Camera-type eye (tissue), 1 donor: ENCODE results near the genes SPATA6, TTC39A and GPX7.

GRCh38 chr1:47444635-47445173 lies 6.9 kb downstream of the FOXD2 start:
- RAMPAGE, long total RNA: no peak

DNA sequence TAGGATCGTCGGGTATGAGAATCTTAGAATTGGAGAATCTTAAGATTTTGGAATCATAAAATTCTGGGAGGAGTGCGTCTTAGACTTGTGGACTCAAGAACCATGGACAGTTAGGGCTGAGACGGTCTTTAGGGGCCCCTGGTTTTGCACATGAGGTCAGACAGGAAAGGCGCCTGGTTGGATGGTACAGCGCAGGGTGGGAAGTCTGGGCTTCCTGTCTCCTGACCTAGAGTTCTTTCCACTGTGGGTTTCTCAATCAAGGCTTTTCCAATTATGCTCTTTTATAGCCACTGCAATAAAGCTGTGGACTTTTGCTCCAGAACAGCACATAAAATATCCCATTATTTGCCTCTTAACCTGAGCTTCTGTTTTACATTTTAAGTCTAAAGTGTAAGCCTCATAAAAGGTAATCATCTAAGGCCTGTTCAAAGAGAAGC lies 270.2 kb downstream of the TRABD2B start:
- RAMPAGE, long total RNA: no peak

DNA sequence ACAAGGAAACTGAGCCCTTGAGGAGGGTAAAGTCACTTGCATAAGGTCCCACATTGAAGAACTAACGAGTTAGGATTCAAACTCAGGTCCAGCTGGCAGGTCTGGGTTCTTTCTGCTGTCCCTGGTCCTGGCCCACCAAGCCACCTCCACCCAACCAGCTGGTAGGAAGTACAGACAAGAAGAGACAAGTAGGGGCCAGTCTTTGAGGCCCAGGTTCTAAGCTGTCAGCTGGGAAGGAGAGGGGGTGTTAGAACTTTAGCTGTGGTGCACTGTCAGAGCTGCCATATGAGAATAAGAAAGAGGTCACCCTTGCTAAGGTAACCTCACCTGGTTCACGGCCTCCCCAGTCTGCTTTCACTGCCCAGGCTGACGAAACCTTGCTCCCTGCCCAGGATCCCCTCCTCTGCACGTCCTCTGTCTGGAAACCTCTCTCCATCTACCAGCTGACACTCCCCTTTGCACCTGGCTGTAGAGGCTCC lies 188.5 kb downstream of the TRABD2B start:
- RAMPAGE, long total RNA: no peak

DNA sequence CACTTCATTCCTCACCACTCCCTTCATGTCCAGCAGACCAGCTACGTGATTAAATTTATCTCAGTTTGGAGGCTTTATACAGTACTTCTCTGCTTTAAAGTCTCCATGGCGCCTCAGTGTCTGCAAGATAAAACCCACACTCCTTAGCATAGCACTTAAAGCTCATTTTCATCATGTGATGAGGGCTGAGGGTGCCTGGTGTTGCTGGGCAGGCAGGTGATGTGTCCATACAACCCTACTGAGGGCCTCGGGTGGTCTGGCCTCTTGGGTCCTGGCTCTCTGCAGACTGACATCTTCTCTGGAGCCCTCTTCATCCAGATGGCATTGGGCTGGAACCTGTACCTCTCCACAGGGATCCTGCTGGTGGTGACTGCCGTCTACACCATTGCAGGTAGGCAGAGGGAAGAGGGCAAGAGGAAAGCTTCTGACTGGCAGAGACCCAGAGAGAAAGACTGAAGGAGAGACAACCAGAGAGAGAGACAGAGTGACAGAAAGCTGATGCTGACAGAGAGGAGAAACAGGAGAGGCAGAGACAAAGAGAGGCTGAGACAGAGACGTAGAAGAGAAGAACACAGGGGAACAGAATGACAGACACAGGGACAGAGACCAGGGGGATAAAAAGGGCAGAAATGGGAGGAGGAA lies 7.9 kb downstream of the SLC5A9 start:
- RAMPAGE, long total RNA: no peak

DNA sequence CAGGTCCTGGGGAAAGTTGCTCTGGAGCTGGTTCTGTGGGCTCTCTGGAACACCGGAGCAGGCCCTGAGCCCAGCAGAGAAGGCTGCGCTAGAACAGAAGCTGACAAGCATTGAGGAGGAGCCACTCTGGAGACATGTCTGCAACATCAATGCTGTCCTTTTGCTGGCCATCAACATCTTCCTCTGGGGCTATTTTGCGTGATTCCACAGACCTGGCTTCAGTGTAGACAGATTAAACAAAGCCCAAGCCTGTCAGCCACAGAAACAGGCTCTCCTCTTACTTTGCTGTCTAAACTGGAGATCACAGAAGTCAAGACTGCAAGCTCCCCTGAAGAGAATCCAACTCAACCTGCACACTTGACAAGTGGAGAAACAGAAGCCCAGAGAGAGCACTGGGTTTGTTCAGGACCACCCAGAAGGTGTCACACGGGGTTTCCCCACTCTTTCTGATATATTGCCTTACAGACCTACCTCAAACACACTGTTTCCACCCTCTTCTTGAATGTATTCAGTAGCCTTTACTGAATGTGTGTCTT lies 24.9 kb downstream of the SLC5A9 start:
- RAMPAGE, long total RNA: no peak

GRCh38 chr1:48253187-48254087 lies 30.9 kb downstream of the SLC5A9 start:
- RAMPAGE, long total RNA: no peak

DNA sequence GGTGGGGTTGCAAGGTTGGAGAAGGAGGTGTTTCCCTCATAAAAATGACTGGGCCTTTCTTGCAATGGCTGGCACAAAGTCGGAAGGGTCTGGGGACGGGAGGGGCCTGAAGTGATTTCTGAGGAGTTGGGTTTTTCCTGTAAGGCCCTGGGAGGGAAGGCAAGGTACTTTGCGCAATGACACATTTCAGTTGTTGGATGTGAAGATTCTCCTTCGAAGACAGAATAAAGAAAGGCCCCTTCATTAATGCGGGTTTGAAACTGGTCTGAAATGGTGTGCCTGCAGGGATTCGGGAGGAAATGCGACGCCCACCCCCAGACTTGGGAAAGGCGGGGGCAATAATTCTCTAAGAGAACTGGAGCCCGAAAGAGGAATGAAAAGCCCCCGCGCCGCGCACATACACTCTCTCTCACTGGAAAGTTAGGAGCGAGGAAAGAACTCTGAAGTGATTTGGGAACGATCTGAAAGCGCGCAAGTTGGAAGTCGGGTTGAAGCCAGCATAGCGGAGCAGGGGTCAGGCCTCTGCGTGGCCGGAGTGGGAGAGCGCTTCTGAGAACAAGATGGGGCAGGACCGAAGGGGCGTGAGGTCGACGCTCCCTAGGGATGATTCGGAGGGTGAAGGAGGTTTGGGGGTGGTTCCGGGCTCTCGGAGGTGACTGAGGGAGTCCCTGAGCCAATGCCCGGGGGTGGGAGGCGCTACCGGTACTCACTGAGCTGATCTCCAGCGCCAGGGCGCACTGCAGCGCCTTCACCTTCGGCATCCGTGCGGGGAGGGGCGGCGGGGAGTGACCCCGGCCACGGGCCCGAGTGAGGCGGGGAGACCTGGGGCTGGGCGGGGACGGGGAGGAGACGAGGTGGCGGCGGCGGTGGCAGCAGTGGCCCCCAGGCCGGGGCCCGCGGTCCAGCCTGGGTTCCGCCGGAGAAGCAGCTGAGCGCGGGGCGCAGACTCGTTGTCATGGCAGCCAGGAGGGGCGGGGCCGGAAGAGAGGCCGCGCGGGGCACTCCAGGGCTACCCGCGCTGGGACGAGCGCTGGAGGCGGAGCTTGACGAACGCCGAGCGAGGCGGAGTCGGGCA lies at the start of gene SPATA6:
Gene SPATA6 (minus strand): TSS at position 957 of the 1,075 bp plus-strand sequence.
- RAMPAGE, long total RNA: no peak

DNA sequence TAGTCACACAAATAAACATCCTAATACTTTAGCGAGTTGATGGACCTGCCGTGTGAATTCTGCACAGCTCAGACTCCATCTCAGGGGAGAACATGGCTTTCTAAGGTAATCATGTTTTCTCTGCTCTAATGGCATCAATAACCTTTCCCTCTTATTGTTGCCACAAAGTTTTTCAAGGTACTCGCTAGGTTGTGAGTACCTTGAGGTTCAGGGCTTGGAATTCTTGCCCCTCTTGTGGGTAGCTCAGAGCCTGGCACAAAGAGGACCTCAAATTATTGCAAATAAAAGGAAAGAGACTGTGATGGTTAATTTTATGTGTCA lies 55.6 kb upstream of the BEND5 start:
- RAMPAGE, long total RNA: no peak

- RAMPAGE, long total RNA: no peak
These were observed 70.9 kb downstream of the ELAVL4 start for GRCh38 chr1:50179599-50179942.

- RAMPAGE, long total RNA: no peak
These were observed 5.3 kb downstream of the CDKN2C start for GRCh38 chr1:50975275-50975766.

DNA sequence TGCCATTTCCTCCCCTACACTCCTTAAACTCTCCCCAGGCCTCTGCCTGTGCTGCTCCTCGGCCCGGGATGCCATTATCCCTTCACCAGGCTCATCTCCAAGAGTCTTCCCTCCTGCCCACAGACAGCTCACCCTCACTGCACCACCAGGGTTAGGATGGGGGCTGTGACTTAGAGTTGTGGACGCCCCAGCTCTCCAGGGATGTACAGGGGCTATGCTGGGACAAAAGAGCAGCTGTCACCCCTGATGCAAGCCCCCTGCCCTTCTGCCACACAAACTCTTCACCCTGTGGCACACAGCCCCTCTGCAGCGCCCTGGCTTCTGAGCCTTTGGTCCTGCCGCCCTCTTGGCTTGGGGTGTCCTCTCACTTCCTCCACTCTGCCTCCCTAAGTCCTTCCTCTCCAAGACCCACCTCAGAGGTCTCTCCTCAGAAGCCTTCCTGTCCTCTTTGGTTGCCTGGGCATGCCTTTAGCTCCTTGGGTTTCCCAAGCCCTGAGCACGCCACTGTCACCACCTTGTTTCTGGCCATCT lies 31.9 kb downstream of the TTC39A start:
- RAMPAGE, long total RNA: no peak

GRCh38 chr1:51329963-51330893 lies at the start of gene TTC39A:
Gene TTC39A, minus strand, starts transcription at chr1:51330562.
- RAMPAGE, long total RNA: no peak

- RAMPAGE, long total RNA: no peak
These were observed 85.5 kb downstream of the EPS15 start for GRCh38 chr1:51433513-51434005.

GRCh38 chr1:51519662-51520192 lies 661 bp upstream of the EPS15 start:
- RAMPAGE, long total RNA: no peak

DNA sequence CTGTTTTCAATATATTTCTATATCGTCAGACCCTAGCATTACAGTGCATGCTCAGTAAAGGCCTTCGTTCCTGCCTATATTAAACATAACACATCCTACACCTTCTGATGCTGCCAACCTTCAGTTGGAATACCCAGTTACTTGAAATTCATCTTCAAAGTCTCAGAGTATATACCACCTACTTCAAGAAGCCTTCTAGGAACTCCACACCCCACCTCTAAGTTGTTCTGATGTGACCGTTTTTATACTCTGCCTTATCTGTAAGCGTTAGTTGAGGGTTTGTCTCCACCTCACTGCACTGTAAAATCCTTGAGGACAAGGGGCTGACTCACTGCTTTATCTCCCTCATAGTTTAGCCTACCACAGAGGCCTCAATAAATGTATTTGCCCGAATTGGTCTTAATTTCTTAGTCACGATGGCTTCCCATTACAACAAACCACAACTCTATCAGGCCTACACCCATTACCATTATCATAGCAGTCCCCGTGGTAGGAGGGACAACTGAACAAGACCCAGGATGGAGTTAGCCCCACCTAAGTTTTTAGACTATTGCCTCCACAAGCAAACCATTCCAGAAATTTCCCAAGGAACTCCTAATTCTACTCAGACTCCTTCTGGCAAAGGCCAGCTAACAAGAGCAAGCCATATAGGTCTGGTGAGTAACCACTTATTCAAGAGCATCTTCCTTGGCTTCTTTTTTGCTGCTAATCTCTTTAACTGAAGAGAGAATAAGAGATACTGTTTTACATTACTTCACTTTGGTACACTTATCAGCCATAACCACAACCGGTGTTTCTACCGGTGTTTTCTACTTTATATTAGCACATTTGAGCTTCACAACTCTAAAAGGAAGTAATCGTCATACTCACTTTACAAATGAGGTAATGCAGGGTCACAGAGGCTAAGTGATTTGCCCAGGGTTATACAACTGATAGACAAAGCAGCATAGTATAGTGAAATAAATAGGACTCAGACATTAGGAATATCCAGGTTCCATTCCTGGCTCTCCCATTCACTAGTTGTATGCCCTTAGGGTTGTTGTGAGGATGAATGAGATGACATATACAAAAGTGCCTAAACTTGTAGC lies 1.5 kb upstream of the EPS15 start:
- RAMPAGE, long total RNA: no peak

DNA sequence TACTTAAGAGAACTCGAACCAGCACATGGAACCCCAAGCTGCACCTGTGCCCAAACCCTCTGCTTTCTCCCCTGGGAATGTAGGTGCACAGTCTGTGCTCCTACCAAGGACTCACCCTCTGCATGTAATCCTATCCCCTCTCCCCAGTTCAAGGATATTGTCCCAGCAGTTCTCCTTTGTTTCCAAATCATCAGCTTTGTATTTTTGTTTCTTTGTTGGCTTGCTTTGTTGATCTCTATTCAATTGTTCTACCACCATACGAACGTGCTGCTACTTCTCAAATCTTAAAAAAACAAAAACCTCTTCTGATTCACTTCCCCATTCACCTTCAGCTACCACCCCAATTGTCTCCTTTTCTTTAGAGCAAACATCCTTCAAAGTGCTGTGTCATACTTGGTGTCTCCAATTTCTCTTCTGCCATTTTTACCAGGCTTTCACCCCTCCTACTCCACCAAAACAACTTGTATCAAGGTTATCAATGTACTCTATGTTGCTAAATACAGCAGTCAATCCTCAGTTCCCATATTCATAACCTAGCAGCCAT lies 26.7 kb downstream of the RAB3B start:
- RAMPAGE, long total RNA: no peak

DNA sequence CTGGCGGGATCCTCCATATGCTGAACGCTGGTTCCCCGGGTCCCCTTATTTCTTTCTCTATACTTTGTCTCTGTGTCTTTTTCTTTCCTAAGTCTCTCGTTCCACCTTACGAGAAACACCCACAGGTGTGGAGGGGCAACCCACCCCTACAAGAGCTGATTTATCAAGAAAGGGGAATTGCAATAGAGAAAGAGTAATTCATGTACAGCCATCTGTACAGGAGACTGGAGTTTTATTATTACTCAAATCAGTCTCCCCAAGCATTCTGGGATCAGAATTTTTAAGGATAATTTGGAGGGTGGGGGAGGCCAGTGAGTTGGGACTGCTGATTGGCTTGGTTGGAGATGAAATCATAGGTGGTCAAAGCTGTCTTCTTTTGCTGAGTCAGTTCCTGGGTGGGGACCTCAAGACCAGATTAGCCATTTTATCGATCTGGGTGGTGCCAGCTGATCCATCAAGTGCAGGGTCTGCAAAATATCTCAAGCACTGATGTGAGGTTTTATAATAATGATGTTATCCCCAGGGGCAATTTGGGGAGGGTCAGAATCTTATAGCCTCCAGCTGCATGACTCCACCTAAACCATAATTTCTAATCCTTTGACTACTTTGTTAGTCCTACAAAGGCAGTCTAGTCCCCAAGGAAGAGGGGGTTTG lies 16.7 kb upstream of the RAB3B start:
- RAMPAGE, long total RNA: no peak

GRCh38 chr1:52601719-52602186 lies 418 bp upstream of the GPX7 start:
- RAMPAGE, long total RNA: no peak

GRCh38 chr1:52602187-52603332 lies at the start of gene GPX7:
Gene GPX7, plus strand, starts transcription at chr1:52602371.
- RAMPAGE, long total RNA: start-site peak on the plus strand at chr1:52602374-52602402, 95 reads

DNA sequence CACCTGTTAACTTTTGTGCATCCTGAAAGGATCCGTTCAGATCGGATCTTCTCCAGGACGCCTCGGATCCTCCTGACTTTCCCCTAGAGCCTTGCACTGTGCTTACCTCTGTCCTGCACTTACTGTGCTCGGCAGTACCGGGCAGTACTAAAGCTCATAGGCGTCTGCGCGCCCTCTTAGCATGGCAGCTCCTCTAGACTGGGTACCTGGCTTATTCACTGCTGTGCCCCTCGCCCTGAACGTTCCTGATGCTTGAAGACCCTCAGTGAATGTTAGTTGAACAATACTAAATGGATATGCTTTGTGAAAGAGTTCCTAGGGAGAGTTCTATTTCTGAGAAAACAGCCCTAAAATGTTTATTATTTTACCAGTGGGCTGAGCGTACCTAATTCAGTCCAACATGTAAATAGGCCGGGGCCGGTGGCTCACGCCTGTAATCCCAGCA lies 1.0 kb downstream of the SCP2 start:
- RAMPAGE, long total RNA: no peak